Daoy (cell line): ENCODE data around the genes SKIDA1 and MLLT10.

DNA sequence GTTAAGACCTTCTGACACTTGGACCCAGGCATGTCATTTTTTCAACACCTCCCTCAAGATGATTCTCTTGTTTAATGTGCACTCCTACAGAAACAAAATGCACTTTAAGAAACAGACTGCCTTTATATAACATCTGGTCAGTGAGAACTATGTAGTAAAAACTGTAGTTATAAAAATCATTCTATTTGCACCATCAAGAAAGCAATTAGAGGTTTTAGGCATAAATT is 269.4 kb downstream of the PLXDC2 start:
- RAMPAGE, long total RNA = no peak

DNA sequence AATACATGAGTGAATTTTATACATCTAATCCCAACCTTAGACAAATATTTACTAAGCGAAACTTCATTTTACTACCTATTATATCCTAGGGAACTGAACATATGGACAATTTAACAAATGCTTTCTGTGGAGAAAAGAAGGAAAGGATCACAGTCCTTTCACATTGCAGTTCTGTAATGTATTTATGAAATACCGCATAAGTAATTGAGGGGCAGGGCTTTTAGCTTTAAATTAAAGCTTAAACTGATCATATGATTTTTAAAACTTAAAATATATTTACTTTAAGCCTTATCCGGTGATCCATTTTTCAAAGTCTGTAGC is 275.7 kb downstream of the PLXDC2 start:
- RAMPAGE, long total RNA = no peak

DNA sequence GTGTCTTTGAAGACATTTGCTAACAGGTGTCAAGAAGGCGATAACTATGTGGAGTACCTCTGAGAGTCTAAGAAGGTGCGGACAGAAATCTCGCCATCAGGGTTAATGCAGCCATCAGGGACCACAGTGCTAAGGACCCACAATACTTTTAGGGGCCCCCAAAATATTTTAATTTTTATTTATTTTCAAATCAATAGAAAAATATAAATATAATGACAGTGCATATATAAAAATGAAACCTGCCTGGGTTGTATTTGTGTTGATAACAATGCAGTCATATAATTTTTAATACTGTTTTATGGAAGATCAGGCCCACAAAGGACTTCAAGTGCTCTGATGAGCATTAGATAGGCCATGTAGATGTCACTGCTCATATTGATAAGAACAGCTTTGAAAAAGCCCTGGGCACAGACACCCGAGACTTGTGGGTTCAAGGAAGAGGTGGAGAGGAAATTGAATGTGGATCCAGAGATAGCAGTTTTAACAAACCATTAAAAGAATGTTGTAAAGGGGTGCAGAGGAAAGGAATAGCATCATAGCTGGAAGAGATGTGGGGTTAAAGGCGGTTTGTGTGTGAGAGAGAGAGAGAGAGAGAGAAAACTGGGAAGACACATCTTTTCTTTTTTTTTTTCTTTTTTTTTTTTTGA is 286.9 kb downstream of the PLXDC2 start:
- RAMPAGE, long total RNA = no peak

DNA sequence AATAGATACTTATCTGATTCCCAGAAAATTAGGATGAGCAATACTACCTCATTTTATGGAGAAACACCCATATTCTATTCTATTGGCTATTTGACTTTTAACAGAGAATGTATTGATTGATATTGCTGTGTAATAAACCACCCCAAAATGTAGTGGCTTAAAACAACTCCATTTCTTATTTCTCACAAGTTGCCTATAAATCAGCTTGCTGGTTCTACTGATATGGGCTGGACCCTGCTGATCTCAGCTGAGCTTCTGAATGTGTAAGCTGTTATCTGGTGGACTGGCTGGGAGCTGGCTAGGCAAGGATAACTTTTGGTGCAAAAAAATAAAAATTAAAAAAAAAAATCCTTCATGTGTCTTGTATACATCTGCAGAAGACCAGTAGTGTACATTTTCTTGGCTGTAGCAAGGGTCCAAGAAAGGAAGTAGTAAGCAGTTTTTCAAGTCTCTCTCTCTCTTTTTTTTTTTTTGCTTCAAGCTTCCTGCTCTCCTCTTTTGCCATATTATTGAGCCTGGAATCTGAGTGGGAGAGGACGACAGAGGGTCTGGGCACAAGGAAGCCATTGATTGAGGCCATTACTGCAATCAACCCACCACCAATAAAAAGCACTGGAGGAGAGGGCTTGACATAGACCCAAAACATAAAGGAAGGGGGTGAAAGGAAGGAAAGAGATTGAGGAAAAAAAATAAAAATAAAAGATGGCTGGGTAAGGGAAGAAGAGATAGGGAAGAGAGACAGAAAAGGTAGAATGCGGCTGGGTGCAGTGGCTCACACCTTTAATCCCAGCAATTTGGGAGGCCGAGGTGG is 345.0 kb downstream of the PLXDC2 start:
- RAMPAGE, long total RNA = no peak

DNA sequence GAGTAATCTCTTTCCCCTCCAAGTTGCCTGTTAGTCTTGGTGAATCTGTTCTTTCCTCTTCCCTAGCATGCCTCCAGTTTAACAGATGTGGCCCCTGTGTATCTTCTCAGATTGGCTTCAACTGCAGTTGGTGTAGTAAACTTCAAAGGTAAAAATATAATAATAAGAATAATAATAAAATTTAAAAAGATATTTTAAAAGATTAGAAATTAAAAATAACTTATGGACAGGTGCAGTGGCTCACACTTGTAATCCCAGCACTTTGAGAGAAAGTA is 361.0 kb downstream of the PLXDC2 start:
- RAMPAGE, long total RNA = no peak

DNA sequence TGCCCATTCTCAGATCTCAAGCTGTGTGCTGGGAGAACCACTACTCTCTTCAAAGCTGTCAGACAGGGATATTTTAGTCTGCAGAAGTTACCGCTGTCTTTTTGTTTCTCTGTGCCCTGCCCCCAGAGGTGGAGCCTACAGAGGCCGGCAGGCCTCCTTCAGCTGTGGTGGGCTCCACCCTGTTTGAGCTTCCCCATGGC is 432.1 kb downstream of the NEBL start:
- RAMPAGE, long total RNA = no peak

GRCh38 chr10:21019527-21019788 is 122.3 kb upstream of the NEBL start:
- RAMPAGE, long total RNA = no peak

GRCh38 chr10:21173758-21174742 is 276.9 kb upstream of the NEBL start:
- RAMPAGE, long total RNA = no peak

DNA sequence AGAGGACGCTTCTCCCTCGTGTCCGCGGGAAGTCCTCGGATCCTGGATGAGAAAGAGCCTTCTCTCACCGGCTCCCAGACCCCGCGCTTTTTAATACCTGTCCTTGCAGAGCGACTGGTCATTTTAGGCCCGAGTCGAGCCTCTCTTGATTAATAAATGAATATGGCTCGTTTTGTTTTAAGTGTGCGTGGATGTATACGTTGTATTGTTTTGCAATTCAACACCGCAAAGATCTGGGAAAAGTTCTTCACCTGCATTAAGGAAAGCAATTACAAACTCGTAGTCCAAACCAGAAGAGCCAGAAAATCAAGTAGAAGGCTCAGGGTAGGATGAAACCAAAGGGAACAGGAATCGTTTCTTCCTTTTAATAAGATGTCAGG is 277.6 kb upstream of the NEBL start:
- RAMPAGE, long total RNA = no peak

DNA sequence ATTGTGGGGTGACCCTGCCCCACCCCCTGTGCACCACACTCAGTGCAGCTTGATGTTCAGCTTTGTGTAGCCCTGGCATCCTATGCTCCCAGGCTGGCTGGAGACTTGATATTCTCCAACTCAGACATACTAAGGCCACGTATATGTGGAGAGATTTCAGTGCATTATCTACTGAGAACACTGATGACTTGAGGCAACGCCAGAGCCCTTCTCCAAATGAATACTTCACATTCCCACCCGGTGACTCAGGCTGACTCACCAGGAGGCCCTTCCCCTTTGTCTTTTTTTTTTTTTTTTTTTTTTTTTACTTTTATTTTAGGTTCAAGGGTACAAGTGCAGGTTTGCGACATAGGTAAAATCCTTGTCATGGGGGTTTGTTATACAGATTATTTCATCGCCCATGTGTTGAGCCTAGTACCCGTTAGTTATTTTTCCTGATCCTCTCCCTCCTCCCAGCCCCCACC is 188.6 kb downstream of the SKIDA1 start:
- RAMPAGE, long total RNA = no peak

GRCh38 chr10:21525210-21526212 is at the start of gene SKIDA1:
Gene SKIDA1, minus strand, starts transcription at chr10:21525682.
- RAMPAGE, long total RNA = no peak

- RAMPAGE, long total RNA = no peak
Observed at GRCh38 chr10:21533870-21534570, at the start of gene MLLT10. Gene MLLT10, plus strand, starts transcription at chr10:21534232.

GRCh38 chr10:21733679-21734254 is 199.7 kb downstream of the MLLT10 start:
- RAMPAGE, long total RNA = no peak

GRCh38 chr10:21739691-21740219 is 205.7 kb downstream of the MLLT10 start:
- RAMPAGE, long total RNA = no peak

DNA sequence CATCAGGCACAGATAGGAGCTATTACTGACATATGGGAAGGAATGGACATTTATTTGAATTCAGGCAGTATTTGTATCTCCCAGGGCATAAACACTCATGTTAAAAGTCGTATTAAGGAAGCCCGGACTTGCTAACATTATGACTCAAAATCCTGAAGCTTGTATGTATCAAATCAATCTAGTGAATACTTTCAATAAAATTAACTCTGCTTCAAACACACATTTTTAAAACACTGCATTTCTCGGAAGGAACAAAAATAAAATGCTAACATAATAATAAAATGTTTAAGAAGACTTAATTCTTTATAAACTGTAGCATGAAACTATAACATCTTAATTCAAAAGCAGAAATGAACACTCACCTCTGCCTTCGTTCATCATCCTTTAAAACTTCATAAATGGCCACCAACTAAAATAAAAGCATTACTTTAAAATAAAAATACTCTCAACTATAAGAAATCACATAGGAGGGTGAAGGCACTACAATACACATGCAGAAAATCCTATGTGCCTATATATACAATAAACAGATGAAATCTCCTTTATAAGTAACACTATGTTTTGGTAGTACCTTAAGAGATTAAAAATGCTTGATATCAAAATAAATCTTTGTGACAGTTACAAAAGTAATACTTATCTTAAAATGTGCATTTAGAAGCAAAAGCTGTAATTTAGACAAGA is 75.2 kb downstream of the DNAJC1 start:
- RAMPAGE, long total RNA = no peak

DNA sequence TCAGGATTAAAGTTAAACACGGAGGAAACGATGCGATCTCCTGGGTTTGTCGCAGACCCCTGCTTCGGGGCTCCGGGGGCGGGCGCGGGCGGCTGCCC is 649 bp upstream of the BMI1 start:
- RAMPAGE, long total RNA = no peak

DNA sequence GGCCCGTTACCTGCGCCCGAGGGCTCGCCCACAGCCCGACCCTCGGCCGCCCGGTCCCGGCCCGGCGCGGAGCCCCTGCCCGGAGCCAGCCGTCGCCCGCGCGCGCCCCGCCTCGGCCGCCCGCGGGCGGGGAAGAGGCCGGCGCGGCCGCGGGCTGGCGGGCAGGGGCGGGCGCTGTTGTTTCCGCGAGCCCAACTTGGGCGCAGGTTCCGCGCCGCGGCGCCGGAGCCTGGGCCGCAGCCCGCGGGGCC is 475 bp upstream of the BMI1 start:
- RAMPAGE, long total RNA = no peak

DNA sequence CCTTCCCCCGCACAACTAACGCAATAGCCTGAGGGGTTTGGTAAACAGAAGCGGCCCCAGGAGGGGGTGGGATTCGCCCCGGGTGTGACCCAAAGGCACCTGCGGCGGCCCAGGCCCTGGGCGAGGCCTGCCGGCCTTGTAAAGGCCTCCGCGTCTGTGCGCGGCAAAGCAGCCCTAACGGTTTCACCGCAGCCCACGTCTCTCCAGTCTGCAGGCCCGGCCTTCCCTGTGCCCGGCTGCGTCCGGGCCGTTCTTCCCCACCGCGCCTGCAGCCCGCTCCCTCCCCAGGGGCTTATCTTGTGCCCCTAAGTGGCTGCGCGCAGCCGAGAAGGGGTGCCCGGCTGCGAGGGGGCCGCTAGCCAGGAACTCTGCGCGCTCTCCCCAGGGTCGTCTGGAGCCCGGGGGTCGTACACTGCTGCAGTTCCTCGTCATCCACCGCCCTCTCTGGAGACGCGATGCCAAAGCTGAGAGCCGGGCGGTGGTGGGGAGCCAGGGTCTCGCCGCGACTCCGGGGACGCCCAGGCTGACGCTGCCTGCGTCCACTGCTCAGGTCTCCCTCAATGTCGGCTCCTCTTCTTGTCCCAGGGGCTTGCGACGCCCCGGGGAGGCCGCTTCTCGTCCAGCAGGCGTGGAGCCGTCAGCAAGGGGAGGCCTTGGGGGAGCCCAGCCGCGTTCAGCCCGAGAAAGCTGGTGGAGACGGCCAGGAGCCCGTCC is 132.2 kb downstream of the SPAG6 start:
- RAMPAGE, long total RNA = no peak

DNA sequence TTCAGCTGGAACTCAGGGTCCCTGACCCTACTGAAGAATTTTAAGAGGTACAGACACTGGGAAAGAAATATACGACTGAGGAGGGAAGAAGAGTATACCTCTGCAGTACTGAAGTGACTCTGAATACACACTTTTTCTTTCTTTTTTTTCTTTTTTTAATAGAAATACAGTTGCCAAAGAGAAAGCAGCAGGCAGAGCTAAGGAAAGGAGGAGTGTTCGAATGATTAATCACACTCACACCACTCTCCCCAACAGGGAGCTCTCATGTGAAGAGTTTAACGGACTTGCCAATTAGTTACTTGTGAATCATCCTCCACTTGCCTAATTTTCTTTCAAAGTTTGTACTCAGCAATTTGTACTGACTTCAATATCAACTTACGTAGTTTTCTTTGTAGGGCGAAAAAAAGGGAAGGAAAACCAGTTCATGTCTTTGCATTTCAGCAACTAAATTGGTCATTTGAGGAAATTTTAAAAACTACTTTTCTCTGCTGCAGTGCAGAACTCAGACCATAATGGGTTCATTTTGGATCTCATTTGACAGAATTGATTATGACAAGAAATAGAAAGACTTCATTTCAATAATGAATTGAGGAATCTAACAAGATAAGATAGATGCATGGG is 109.2 kb downstream of the PIP4K2A start:
- RAMPAGE, long total RNA = no peak

- RAMPAGE, long total RNA = no peak
Observed at GRCh38 chr10:22632696-22633513, 81.5 kb downstream of the PIP4K2A start.